ENCODE data around the gene CMTM7.

GRCh38 chr3:27881353-27881946 is 159.3 kb upstream of the EOMES start:
- PRO-cap = no peak
- RAMPAGE, long total RNA = no peak

- PRO-cap = no peak
- RAMPAGE, long total RNA = no peak
Observed at GRCh38 chr3:28136812-28137228, 104.6 kb upstream of the CMC1 start.

- PRO-cap = no peak
- RAMPAGE, long total RNA = no peak
Observed at GRCh38 chr3:28866612-28866977, 414.3 kb upstream of the RBMS3 start.

- PRO-cap = no peak
- RAMPAGE, long total RNA = no peak
Observed at GRCh38 chr3:29281249-29281836, 472 bp downstream of the RBMS3 start.

GRCh38 chr3:29440559-29440976 is 159.7 kb downstream of the RBMS3 start:
- PRO-cap = no peak
- RAMPAGE, long total RNA = no peak

GRCh38 chr3:29708851-29709402 is 428.1 kb downstream of the RBMS3 start:
- PRO-cap = no peak
- RAMPAGE, long total RNA = no peak

GRCh38 chr3:29739650-29740194 is 458.9 kb downstream of the RBMS3 start:
- PRO-cap = no peak
- RAMPAGE, long total RNA = no peak

GRCh38 chr3:30350248-30350990 is 256.0 kb upstream of the TGFBR2 start:
- PRO-cap = no peak
- RAMPAGE, long total RNA = no peak

GRCh38 chr3:30474709-30475073 is 131.7 kb upstream of the TGFBR2 start:
- PRO-cap = no peak
- RAMPAGE, long total RNA = no peak

DNA sequence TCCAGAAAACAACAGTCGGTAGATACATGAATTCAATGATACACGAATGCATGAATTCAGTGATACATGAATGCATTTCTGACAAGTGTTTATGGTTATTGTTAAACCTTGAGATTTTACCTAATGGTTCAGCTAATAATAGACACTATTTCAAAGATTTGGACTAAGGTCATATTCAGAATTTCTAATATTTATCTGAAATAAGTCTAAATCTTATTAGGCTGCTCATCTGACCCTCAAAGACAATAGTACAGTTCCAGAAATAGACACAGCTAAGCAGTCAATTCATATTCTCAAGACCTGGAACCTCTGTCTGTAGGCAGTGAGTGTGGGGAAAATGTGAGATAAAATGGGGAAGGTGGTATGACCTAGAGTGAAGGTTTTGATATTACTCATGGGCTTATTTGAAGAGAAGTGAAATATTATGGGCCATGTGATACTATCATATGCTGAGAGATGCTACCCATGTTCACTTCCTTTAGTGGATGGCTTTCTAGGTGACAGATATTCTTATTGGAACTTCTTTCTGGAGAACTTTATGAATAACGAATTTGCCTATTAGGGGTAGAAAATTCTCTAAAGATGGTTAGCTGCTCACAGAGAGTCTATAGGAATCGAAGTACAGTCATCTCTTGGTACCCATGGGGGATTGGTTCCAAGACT is 33.5 kb downstream of the TGFBR2 start:
- PRO-cap = no peak
- RAMPAGE, long total RNA = no peak

GRCh38 chr3:30695979-30696755 is 89.8 kb downstream of the TGFBR2 start:
- PRO-cap = no peak
- RAMPAGE, long total RNA = no peak

- PRO-cap = no peak
- RAMPAGE, long total RNA = no peak
Observed at GRCh38 chr3:31592806-31593277, 60.1 kb downstream of the STT3B start.

- PRO-cap = no peak
- RAMPAGE, long total RNA = no peak
Observed at GRCh38 chr3:31625848-31626364, 93.2 kb downstream of the STT3B start.

DNA sequence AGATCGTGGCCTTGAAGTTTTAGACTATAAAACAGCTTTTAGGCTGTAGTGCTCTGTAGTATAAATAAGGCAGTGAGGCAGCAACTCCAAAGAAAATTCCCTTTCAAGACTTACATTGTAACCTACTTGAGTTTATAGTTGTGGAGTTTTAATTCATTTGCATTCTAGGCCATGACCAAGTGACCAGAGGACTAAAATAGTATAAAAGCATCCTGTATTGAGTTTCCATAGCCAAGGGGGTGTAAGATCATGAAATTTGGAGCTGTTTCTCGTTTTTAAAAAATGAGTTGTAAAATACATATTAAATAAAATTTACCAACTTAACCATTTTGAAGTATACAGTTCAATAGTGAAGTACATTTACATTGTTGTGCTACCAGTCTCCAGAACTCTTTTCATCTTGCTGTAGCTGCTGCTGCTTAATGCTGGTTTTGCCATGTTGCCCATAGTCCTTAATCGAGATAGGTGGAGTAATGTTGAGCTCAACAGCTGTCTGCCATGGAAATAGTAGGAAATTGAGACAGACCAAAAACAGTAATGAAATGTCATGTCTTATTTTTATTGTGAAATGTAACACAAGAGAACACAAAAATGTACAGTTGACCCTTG is 105.6 kb downstream of the STT3B start:
- PRO-cap = no peak
- RAMPAGE, long total RNA = no peak

DNA sequence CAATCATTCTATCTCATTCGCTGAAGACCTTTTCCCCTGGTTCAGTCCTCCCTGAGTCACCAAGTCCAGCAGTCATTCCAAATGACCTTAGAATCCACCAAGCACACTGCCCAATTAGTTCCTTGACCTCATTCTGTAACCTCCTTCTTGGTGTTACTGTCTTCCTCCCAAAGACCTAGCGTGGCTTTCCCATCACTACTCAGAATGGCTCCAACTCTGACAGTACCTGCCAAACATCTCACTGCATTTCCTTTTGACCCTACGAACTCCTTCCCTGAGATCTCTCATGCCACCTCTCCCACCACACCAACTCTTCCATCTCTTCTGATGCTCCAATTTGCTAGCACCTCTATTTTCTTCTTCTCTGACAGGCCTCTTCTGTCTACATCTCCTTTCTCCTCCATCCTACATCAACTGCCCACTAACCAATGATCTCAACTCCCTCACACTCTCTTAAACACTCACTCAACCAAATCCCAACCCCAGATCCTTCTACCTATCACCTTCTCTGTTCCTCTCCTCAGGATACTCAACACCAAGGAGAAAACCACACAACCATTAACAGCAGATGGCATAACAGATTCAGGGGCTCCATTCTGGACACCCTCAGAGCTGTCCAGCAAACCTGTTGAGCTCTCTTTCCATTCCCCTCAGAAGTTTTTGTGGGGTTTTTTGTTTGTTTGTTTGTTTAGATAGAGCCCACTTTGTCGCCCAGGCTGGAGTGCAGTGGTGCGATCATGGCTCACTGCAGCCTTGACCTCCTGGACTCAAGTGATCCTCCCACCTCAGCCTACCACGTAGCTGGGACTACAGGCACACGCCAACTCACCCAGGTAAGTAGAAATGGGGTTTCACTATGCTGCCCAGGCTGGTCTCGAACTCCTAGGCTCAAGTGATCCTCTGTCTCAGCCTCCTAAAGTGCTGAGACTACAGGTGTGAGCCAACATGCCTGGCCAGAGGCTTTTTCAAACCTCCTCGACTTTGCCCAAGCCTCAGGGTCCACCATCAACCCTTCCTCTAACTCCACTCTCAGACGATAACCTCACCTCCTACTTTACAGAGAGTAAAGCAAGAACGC is 42.9 kb downstream of the OSBPL10 start:
- PRO-cap = no peak
- RAMPAGE, long total RNA = no peak

DNA sequence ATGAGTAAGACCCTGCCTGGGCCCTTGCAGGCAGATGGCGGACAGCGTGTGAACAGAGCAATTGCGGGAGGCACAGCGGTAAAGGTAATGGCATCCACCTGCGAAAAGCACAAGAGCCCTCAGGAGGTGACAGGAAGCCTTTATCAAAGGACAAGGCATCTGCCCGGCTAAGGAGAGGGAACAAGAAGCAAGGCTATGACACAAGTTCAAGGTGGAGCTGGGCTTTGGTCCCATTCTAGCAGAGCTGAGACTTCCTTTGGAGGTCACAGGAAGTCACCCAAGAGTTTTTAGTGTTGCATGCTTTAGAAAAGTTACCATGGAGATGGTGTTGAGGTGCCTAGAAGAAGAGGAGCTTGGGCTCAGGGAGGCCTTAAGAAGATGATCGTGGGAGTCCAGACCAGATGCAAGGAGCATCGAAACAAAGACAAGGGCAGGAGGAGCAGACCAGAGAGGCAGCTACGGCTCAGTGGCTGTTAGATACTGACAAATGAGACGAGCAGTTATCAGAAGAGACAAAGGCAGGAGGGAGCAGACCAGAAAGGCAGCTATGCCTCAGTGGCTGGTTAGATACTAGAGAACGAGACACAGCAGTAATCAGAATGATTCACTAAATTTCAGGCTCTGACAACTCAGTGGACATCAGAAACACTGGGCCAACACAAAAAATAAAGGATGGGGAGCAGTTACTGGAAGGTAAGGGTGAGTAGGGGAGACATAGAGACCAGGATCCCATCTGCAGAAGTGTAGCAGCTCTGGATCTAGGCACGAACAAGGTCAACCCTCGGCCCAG is 34.4 kb downstream of the OSBPL10 start:
- PRO-cap = no peak
- RAMPAGE, long total RNA = no peak

- PRO-cap = no peak
- RAMPAGE, long total RNA = no peak
Observed at GRCh38 chr3:32201106-32201773, 37.2 kb upstream of the CMTM8 start.

DNA sequence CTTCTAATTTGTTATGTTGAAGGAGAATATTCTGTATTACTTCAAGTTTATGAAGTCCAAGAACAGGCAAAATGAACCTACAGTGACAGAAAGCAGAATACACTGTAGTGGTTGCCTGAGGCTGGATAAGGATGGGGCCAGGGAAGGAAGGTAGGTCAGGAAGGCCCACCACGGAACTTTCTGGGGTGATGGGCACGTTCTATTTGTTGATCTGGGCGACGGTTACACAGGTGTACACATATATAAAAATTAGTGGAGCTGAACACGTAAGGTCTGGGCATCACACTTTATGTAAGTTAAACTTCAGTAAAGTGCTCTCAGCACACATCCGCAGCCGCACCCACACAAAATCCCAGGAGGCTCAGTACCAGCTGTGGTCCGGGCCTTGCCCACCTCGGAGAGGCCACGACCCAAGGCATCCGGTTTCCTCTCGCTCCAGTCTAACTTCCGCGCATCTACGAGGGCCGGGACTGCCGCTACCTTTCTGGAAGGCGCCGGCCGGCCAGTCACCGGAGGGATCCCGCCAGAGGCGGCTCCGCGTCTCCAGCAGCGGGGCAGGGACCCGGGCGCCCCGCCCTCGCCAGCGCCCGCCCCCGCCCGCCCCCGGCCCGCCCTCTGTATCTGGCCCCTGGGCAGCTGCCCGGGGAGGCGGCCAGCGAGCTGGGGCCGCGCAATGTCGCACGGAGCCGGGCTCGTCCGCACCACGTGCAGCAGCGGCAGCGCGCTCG is at the start of gene CMTM7:
Gene CMTM7, plus strand, starts transcription at position 620 of the 728 bp plus-strand sequence.
- PRO-cap = no peak
- RAMPAGE, long total RNA = no peak

GRCh38 chr3:32419719-32421078 is 28.5 kb downstream of the CMTM7 start:
- PRO-cap = no peak
- RAMPAGE, long total RNA = no peak

GRCh38 chr3:32438829-32439573 is 47.3 kb downstream of the CMTM7 start:
- PRO-cap = no peak
- RAMPAGE, long total RNA = no peak